ENCODE results near the gene HEMGN.

GRCh38 chr9:96418797-96419239 is 648 bp upstream of the ZNF367 start:
- PRO-cap, result bidirectional peak, plus-strand start at chr9:96418825, minus-strand start at chr9:96418386; bidirectional peak, plus-strand start at chr9:96418882, minus-strand start at chr9:96418941

DNA sequence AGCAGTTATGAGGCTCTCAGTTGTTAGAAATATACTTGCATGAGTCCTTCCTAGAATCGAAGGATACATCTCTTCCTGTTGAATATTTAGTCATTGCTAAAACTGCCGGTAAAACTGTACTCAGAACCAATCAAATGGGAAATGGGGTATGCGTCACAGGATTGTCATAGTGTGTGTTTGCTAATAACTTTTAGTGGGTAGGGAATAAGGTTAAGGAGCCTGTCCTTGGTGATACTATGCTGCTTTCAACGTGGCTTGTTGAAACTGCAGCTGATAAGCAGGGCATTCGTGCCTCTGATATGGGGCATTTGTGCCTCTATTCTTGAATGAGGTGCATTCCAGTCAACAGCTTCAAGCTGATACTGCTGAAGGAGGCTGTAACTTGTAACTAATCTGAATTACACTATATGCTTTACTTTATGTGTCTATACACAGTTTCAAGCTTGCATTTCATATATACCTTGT is 26.6 kb downstream of the HABP4 start:
- PRO-cap, result no peak

DNA sequence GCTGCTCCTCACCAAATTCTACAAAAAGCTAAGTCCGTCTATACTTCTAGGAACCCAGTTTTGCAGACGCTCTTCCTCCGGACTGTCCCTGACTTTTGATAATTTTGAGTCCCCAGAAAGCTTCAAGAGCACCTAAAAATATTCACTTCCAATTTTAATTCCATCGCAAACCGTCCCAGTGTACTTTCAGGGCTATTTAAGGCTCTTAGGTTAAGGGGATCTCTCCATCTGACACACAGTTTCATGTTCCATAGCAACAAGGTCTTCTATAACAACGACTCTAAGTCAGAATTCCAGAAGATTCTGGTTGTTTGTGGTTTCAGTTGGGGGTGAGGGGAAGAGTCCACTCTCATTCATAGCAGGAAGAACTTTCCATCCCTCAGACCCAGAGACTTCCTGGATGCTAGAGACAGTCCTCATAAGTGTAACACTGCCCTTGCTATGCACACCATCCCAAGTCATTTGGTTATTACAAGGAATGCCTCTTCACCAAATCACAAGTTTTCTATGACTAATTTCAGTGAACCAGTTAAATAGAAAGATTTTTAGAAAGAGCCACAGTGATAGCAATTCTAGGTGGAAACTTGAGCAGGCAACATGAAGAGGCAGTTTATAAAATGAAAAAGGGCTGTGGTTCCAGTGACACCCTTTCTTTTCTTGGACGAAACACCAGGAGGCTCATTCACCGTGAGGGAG is 51.3 kb downstream of the HABP4 start:
- PRO-cap, result no peak

- PRO-cap, result no peak
Observed at GRCh38 chr9:96816882-96817520, 37.3 kb downstream of the ZNF782 start.

DNA sequence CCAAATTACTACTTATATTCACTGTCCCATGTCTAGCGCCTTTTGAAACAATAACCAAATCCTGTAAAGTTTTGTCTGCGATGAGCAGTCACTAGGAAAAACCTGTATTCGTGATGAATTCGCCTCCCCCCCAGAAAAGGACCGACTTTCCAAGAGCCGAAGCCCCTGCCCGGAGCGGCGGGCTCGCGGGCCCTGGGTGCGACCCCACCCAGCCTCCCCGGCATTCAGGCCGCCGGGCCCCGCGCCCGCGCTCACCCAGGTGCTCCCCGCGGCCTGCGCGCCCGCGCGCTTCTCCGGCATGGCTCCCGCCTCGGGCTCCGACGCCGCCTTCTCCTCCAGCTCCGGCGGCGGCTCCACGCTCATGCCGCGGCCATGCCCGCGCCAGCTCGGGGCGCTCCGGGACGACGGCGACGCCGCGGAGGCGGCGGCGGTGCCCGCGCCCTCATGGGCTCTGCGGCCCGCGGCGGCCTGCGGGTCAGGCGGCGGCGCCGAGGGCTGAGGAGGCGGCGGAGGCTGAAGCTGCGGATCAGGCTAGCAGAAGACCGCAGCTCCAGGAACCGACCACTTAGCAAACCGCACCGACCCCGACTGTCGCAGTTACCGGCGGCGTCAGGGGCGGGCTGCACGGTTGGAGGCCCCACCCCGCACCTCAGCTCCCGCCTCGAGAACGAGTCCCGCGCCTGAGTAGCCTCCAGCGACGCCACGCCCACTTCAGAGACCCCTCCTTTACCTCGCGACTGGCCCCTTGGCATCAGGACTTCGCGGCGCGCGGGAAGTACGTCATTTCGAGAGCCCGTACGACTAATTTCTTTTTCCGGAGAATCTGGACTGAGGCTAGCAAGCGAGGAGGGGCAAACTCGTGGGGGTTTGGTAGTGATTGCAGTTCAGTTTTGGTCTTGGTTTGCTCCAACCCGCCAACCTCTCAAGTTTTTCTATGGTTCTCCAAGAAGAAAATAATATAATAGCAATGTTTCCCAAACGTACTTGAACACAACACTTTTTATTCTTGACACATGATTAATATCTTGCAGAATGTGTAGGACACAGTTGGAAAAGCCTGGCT is 25.6 kb downstream of the CTSV start:
- PRO-cap, result unidirectional peak, plus-strand start at position 223 of the sequence; bidirectional peak, plus-strand start at position 804 of the sequence, minus-strand start at position 590 of the sequence

DNA sequence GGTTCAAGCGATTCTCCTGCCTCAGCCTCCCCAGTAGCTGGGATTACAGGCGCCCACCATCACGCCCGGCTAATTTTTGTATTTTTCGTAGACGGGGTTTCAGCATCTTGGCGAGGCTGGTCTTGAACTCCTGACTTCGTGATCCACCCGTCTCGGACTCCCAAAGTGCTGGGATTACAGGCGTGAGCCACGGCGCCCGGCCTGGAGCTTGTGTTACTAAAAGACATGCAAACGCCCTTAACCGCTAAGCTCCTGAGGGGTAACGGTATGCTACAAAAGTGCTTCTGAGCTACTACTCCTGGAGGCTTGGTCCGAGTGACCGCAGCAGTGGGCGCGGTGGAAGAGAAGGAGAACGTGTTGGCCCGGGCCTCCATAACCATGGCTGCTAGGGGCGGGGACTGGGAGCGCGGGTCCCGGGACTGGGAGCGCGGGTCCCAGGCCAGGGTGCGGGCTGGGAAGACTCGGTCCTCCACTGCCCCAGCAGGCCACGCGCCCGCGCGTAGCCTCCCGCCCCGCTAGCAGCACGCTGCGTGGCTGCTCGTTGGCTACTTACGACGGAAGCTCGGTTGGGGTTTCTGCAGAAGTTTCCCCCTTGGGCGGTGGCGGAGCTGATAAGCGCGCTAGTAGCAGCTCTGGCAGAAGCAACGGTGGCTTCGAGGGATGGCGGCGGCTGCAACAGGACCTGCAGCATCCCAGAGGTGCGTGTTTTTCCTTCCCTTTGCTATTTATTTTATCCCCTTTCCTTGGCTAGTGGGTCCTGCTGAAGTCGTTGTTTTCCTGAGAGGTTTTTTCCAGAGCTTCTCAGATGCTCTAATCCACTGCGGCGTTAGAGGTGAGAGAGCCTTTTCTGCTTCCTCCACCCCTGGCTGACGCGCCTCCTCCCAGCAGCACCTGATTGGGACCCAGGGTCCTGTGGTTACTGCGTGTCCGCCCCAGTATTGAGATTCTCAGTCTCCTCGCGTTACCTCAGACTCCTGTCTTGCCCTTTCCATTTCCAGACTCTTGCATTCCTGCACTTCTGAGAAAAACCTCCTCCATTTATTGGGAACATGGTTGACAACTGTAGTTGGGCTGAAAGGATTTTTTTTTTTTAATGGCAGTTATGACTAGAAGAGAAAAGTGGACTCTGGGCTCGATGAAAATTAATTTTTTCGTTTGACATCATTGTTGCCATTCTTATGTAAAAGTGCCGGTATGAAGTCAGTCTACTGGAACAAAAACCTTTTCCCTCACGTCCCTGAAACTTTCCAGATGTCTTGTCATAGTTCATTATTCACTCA is 69.1 kb upstream of the CCDC180 start:
- PRO-cap, result bidirectional peak, plus-strand start at position 638 of the sequence, minus-strand start at position 474 of the sequence; bidirectional peak, plus-strand start at position 950 of the sequence, minus-strand start at position 828 of the sequence

DNA sequence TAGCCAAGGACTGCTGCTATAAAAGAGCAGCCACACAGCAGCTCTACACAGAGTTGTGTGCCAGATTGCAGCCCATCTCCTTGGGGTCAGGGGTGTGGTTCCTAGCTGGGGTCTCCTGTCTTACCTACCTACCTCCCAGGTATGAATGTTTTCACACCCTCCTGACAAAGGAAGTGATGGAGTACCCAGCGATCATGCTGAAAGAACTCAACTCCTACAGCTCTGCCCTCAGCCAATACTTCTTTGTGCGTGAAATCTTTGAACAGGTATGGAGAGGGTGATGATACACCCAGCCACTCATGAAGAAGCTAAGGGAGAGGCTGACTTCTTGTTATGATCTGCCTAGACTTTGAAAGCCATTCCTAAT is 20.4 kb downstream of the CCDC180 start:
- PRO-cap, result no peak

- PRO-cap, result no peak
Observed at GRCh38 chr9:97502769-97503090, 1.3 kb downstream of the TMOD1 start.

DNA sequence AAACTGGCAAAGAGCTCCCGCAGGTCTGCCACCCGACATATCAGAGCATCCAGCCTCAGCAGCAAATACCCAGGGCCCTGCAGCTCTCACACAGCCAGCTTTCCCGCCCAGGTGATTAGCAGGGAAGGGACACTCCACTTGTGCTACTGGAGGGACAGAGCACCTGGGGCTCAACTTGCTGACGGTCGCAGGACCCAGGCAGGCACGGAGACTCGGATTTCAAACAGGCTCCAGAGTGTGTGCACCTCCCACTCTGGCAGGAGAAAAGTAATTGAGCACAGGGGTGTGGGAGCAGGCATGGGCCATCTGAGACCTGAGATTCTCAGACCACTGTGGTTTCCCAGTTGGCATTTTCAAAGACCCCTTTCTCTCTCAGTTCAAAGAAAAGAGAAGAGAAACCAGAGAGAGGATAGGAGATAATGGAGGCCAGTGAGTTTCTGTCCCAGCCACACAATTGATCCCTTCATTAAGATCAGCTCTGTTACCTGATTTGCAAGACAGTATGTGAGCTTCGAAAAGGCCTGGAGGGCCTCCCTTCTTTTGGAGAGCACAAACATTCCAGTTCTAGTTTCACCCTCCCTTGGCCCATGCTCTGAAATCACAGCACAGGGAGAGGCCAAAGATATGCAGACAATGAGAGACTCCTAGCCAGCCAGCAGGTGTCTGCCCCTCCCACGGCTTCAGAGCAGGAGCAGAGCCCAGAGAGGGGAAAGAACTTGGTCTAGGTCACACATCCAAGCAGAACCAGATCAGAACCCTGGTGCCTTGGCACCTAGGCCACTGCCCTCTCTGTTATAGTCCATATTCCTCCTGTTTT is 26.8 kb downstream of the TMOD1 start:
- PRO-cap, result no peak

- PRO-cap, result no peak
Observed at GRCh38 chr9:97563879-97564913, 62.7 kb downstream of the TMOD1 start.

- PRO-cap, result no peak
Observed at GRCh38 chr9:97667484-97668337, 29.4 kb downstream of the XPA start.

GRCh38 chr9:97740889-97741924 is 44.1 kb upstream of the XPA start:
- PRO-cap, result bidirectional peak, plus-strand start at chr9:97741241, minus-strand start at chr9:97741217; bidirectional peak, plus-strand start at chr9:97741373, minus-strand start at chr9:97741431

- PRO-cap, result no peak
Observed at GRCh38 chr9:97930777-97931529, 7.0 kb downstream of the HEMGN start.

DNA sequence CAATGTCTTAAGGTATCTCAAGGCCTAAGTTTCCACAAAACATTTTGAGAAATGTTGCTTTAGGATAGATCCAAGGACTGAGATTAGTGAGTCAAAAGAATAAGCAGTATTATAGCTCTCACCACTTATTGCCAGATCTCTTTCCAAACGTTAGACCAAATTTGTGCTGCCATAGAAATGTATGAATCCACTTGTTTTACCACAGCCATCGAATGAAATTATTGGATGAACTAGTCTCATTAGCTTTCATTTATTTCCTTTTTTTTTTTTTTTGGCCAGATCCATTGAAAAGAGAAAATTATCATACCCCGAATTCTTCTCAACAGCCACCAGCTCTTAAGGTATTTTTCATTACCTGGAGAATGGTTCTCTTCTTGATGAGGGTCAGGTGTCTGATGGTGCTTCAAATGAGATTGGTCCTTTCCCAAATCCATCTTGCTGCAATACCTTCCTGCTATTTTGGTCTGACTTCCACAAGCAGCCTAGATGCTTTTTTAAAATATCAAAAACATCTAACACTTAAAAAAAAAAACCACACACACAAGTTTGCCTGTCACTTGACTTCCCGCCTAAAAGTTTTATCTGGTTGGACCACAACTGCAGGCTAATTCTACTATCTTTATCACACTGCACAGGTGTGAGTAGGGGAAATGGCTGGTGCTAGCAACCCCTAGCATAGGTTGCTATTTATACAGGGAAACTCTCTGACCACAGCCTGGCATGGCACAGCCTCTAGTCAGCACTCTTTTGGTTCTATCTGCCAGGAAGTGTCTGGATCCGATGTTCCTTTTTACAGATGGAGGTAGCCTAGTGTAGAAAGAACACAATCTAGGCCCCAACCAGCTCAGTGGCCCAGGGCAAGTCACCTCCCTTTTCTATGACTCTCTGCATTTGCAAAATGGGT is at the start of gene HEMGN:
Gene HEMGN (minus strand): TSS at position 470 of the 904 bp plus-strand sequence.
- PRO-cap, result no peak

DNA sequence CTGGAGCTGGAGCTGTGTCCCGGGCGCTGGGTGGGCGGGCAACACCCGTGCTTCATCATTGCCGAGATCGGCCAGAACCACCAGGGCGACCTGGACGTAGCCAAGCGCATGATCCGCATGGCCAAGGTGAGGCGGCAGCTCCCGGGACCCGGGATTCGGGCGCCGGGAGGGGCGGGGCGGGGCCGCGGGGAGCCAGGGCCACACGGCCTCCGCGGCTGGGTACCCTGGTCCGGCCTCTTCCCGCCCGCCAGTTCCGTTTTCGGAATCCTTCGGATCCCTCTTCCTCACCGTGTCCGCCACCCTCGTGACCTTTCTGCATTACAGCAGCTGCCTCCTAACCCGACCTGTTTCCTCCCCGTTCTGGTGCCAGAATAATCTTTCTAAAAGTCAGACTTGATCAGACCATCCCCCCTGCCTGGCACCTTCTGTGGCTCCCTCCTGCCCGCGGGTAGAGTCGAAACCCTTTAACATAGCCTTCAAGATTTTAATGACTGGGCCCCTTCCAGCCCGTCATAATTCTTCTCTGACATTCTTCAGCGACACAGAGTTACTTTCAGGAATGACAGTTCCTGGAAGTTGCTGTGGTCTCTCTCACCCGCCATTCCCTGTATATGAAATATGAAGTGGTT is 397 bp downstream of the NANS start:
- PRO-cap, result unidirectional peak, minus-strand start at position 322 of the sequence

DNA sequence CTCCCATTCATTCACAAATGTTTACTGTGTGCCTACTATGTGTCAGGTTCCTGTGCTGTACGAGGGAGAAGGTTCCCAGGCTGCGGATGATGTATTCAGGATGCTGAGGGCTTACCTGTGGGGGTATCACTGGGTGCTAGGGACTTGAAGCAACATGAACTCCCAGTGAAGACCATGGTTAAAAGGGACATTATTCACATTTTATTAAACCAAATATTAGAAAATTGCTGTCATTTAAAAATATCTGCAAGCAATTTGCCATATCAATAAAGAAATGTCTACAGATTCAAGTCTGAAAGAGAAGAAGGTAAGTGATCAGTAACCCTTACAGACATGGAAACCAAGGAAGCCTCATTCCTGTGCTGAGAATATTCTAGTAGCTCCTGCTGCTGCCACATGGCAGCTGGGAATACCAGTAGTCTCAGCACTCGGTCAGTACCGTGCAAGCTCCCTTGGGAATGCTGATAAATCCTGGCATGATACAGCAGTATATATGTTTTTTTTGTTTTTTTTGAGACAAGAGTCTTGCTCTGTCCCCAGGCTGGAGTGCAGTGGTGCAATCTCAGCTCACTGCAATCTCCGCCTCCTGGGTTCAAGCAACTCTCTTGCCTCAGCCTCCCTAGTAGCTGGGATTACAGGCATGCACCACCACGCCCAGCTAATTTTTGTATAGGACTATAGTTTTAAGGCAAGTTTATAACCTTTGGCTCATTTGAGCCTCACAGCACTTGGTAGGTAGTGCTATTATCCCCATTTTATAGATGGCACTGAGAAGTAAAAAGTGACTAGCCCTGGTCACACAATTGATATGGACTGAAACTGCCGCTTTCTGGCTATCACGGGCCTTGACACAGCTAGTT is 27.9 kb downstream of the NANS start:
- PRO-cap, result no peak

DNA sequence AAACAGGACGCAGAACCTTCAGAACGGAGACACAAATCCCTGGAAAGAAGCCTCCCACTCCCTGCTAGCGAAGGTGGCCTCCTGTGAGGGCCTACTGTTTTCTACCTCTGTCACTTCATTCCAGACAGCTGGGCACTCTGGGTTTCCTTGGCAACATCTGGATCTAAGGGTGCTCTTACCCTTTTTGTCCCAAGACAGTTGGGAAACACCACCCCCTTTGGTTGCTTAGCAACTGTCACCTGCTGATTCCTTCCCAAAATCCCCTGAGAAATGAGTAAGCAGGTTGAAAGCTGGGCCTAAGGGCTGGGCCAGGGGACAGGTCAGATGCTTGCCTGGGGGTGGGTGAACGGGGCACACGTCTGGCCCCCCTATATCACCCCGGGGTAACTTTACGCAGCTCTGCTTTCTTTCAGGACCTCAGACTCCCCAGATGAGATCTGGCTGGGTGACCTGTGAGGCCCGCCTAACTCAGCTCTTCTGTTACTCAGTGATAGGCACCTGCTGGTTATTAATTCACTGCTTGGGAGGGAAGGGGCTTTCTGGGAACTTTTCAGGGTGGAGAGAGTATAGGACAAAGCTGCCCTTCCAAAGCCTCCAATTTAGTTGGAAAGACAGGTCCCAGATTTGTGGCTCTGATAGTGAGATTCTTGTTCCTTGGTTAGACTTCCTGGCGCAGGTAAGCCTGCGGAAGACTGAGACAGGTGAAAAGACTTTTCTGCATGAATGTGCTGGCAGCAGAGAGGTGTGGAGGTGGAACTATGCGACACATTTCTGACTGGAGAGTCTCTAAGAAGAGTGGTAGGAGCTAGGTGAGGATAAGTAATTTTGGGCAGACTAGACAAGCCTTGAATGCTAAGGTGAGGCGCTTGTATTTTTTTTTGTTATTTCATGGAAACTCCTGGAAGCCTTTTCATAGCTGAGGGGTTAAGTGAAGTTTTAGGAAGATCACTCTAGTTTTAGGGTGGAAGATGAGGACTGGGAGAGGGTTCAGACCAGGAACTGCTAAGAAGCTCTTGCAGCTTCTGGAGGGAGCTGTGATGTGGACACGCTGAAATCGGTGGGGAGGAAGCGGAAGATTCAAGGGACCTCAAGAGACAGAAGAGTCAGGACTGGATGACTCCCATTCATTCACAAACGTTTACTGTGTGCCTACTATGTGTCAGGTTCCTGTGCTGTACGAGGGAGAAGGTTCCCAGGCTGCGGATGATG is 29.8 kb downstream of the NANS start:
- PRO-cap, result no peak

- PRO-cap, result no peak
Observed at GRCh38 chr9:98099598-98100424, 19.2 kb downstream of the TRIM14 start.

DNA sequence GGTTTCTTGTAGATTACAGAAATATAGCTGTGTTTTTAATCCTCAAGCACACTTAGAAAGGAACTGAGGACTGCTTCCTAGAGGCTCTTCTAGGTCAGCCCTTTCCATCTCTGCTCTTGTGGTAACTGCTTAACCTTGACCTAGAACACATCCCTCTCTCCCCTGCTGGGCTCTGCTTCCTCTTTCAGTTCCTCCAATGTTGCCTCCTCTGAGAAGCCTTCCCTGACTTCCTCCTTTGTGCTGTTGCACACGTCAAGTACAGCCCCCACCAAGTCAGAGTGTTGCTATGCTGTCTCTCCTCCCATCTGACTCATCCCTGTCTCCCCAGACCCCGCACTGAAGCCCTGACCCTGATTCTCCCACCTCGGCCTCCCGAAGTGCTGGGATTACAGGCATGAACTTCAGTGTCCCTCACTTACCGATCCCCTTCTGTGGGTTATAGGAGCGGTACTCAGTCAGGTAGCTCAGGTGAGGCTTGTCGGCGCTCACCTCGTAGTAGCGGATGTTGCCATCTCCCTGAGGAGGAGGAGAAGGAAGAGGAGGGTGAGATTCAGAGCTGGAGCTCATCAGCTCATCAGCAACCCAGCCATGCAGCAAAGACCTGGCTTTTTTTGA is 10.5 kb upstream of the TRIM14 start:
- PRO-cap, result no peak

- PRO-cap, result no peak
Observed at GRCh38 chr9:98214918-98215367, 22.5 kb upstream of the CORO2A start.

Data from neural crest cell (in vitro differentiated cells).